Measurements from ENCODE around the genes MYH14, ASPDH and VSIG10L.

- RAMPAGE, total RNA: no peak
These were observed 8.3 kb upstream of the SIGLEC11 start for GRCh38 chr19:49969266-49969717.

DNA sequence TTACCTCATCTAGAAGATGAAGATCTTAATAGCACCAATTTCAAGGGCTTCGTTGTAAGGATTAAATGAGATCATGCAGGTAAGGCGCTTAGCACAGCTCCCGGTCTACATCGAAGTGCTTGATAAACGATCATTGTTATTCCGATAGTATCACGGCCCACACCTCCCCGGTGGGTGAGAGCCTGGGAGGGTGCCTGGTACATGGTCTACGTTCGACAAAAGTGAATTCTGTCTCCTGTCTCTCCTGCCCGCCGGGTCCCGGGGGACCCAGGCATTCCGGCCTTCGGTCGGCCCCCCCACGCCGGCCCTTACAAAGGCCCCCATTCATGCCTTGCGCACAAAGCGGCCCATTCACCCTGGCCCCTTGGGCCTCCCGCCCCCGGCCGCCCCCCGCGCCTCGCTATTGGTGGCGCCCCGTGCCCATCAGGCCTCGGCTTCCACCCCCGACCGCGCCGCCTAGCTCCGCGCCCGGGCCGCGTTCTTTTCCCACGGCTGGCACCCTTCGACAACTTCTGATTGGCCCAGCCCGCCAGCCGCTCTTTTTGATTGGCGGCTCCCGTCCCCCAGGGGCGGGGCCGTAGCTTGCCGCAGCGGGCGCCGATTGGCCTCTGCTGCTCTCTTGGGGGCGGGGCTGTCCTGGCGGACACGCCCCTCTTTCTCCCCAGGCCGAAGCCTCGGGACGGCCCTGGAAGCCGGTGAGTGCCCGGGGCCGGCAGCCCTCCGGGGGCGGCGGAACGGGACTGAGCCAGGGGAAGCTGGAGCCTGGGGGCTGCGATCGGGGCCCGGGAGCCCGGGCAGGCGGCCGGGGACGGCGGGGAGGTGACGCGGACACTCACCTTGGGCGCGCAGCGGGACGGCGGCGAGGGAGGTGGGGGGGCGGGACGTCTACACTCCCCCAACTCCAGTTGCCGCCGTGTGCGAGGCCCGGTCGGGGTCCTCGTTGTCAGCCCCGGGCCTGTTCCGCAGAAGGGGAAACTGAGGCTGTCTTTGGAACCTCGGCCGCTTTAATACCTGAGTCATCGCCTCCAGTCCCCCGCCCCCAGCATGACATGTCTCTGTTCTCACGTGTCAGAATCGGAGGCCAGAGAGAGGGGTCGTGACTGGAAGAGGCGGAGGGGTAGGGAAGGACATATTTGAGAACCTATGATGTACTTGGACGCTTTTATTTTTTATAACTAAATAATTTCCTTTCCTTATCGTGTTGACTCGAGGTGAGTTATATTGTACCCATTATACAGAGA lies at the start of gene MYH14:
MYH14 (plus strand) TSS at position 646 of the 1,241 bp plus-strand sequence.
- RAMPAGE, total RNA: no peak

DNA sequence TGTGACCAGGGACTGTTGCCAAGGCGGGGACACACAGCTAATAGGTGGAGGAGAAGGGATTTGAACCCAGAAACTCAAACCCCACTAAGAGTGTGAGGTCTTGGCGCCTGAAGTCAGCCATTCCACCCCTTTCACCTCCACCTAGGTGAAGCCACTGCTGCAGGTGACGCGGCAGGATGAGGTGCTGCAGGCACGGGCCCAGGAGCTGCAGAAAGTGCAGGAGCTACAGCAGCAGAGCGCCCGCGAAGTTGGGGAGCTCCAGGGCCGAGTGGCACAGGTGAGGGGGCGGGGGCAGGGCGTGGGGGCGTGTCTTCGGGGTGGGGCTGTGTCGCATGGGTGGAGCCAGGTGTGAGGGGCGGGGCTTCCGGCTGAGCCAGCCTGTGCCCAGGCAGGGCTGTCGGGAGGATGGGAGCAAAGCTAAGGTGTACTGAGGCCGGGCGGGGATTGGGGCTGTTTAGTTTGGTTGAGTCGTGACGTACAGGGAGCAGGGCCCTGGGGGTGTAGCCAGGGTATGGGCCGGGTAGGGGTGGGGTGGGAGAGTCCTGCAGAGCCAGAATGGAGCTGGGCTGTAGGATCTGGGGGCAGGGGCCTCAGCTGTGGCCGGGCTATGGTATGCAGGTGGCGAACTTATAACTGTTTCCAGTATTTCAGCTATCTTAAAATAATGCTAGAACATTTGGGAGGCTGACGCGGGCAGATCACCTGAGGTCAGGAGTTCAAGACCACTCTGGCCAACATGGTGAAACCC lies 62.3 kb downstream of the KCNC3 start:
- RAMPAGE, total RNA: no peak

- RAMPAGE, total RNA: no peak
These were observed 24.4 kb downstream of the KCNC3 start for GRCh38 chr19:50304644-50305409.

- RAMPAGE, total RNA: no peak
These were observed 628 bp downstream of the KCNC3 start for GRCh38 chr19:50328285-50329212.

GRCh38 chr19:50384826-50385097 lies 615 bp downstream of the POLD1 start:
- RAMPAGE, total RNA: no peak

GRCh38 chr19:50415016-50415522 lies 3.7 kb upstream of the SPIB start:
- RAMPAGE, total RNA: no peak

- RAMPAGE, total RNA: no peak
These were observed 1.8 kb upstream of the MYBPC2 start for GRCh38 chr19:50430699-50431539.

DNA sequence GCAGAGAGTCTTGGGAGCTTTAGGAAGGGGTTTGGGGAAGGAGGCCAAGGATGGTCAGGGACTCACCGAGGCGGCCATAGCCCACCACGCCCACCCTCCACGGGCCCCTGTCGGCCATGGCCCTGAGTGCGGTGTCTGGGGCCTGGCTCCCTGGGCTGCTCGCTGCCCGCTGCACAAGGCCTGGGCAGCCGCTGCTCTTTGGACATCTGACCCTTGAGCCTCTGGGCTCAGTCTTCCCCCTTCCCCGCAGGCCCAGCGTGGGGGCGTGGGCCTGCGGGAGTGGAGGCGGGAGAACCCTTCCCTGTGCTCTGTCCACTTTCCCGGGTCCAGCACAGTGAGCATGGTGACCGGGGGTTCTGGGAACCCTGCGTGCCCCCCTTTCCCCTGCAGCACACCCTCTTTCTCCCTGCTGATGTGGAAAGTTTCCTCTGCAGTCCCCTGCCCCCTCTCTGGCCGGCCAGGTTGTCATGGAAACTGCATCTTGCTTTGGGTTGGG lies at the start of gene ASPDH:
ASPDH (minus strand) TSS at position 208 of the 496 bp plus-strand sequence.
- RAMPAGE, total RNA: no peak

GRCh38 chr19:50658838-50659640 lies 9.8 kb downstream of the C19orf81 start:
- RAMPAGE, total RNA: no peak

DNA sequence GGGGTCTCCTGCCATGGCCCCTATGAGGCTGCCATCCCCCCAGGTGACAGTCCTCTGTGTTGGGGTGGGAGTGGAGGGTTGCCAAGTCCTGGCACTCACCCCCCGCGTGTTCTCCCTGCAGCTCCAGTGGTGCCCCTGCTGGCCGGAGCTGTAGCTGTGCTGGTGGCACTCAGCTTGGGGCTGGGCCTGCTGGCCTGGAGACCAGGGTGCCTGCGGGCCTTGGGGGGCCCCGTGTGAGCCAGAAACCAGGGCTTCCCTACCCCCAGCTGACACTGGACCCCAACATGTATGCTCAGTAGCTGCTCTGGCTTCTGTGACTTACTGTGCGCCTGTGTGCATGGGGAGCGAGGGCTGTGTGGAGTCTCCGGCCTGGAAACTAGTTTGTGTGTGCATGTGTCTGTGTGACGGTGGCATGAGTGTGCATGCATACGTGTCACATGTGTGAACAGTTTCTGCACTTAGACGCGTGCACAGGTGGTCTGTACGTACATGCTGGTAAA lies 4.8 kb downstream of the ACP4 start:
- RAMPAGE, total RNA: no peak

DNA sequence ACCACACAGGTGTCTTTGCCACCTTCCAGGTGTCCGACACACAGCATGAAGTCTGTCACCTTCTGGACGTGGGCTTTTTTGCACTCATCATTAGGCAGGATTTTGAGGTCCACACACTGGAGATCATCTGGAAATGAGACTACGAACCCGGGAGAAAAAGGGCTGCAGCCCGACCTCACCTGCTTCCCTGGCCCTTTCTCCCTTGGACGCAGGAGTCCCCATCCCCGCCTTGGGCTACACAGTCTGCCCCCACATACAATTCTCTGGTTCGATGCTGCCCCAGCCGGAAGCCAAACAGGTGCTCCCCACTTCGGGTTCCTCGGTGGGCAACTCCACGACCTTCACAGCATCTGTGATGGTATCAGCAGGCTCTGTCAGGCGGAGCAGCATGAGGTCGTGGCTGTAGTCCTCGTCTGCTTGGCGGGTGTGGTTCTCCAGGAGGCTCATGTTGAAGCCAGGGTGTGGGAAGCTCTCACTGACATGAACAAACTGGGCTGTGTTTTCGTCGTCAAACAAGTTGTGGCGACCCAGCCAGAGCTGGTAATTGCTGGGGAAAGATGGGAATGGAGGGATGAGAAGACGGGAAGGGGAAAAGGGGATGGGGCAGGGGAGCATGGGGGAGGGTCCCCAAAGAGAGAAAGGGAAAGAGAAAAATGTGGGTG lies 3.6 kb downstream of the KLK1 start:
- RAMPAGE, total RNA: no peak

GRCh38 chr19:50826886-50827379 lies 3.3 kb upstream of the KLK1 start:
- RAMPAGE, total RNA: no peak

DNA sequence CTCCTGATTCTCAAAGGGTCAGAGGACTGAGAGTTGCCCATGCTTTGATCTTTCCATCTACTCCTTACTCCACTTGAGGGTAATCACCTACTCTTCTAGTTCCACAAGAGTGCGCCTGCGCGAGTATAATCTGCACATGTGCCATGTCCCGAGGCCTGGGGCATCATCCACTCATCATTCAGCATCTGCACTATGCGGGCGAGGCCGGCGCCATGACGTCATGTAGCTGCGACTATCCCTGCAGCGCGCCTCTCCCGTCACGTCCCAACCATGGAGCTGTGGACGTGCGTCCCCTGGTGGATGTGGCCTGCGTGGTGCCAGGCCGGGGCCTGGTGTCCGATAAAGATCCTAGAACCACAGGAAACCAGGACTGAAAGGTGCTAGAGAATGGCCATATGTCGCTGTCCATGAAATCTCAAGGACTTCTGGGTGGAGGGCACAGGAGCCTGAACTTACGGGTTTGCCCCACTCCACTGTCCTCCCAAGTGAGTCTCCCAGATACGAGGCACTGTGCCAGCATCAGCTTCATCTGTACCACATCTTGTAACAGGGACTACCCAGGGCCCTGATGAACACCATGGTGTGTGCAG lies 2.8 kb upstream of the KLK2 start:
- RAMPAGE, total RNA: no peak

DNA sequence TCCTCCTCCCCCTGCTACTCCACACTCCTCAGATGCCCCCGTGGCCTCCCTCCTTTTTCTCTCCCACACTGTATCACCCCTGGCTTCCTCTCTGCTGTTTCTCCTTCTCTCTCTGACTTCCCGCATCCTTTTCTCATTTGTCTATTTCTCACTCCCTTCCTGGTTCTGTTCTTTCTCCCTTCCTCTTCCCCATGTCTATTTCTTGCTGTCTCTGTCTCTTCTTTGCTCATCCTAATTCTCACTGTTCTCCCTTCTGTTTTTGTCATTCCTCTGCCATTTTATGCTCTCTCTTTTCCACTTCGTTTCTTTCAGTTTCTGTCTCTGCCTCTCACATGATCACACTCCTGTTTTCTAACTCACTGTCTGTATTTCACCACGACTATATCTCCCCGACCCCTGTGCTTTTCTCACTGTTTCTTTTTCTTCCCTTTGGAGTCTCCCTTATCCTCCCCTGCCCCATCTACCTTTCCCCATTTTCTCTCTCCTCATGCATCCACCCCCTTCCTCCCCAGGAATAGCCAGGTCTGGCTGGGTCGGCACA lies 2.8 kb downstream of the KLK2 start:
- RAMPAGE, total RNA: no peak

- RAMPAGE, total RNA: no peak
These were observed 2.1 kb upstream of the SIGLEC9 start for GRCh38 chr19:51122421-51123178.

GRCh38 chr19:51138417-51139001 lies 3.6 kb upstream of the SIGLEC7 start:
- RAMPAGE, total RNA: no peak

DNA sequence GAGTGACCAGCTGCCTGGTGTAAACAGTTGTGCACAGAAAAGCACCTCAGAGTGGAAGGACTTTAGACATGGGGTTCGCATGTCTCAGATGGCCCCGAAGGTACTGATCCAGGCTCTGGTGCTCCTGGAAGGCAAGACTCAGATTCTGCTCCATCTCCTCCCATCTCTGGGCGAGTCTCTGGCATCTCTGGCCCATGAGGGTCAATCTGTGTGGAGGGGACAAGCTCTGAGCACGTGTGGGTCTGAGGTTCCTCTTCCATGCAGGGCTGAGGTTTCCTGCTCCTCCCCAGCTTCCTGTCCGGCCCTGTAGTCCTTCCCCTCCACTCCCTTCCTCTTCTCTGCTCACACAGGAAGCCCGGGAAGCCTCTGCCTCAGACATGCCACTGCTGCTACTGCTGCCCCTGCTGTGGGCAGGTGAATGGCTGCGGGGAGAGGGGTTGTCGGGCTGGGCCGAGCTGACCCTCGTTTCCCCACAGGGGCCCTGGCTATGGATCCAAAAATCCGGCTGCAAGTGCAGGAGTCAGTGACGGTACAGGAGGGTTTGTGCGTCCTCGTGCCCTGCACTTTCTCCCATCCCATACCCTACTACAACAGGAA lies 14.1 kb upstream of the CD33 start:
- RAMPAGE, total RNA: no peak

DNA sequence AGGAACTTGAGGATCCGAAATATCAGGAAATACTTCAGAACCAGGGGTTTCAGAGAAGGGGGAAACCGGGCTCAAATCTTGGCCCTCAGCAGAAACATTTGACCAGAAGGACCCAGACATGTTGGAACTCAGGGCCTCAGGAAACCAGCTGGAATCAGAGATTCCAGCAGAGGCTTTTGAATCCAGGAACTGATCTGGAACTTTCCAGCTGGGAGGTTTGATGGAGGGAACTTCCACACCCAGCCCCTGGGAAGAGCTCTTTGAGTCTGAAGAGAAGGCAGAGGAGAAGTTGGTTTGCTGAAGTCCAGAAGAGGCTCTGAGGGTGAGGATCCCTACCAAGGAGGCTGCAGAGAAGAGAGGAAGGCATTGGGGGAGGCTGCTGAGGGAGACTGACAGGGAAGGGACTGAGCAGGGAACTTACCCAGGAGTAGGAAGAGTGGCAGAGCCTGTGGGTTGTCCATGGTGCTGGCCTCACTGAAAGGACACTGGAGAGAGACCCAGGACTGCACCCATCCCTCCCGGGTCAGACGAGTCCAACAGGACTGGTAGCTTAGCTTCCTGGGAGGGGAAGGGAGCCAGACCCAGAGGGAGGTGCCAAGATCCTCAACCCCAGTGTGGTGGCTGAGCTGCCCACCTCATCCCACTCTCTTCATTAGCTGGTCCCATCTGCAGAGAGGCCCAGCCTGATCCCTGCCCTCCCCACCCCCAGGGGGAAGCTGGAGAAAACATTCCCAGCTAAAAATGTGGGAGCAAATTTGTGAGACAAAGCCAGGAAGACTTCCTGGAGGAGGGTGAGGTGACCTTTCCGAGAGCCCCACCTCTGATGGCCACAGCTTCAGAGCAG lies at the start of gene VSIG10L:
VSIG10L (minus strand) TSS at position 476 of the 844 bp plus-strand sequence.
- RAMPAGE, total RNA: no peak

DNA sequence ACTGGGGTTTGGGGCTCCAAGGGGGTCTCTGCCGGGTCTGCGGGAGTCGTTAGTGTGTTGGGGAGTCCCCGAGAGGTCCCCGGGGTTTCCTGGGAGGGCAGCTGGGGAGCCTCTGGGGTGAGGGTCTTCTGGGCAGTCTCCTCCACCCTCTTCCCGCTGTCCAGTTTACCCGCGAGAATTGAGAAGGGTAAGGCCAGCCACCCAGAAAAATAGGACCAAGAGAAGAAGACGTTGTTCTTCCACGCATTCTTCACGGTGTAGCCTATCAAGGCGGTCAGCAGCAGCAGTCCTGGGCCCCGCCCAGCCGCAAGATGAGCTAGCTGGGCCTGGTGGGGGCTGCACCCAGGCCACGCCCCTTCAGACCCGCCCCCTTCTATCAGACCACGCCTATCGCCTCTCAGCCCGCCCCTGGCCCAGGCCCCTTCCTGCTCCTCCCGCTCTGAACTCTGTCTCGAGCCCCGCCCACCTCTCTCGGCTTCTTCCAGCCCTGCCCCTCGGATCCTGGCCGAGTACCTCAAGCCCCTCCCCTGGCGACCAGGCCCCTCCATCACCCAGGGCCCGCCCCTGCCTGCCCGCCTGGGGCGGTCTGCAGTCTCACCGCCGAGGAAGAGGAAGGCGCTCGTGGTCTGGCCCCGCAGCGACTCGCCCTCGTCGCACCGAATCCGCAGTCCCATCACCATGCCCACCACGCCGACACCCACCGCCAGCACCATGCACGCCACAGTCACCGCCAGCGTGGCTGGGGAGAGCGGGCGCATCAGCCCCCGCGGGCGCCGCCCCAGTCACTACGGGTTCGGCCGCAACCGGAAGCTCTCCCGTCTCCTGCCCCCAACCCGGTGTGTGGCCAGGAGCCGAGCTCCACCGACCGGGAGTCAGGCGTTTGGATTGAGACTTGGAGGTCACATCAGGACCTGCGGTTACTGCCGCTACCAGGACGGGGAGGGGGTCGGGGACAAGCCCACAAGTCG lies 1.2 kb downstream of the CLDND2 start:
- RAMPAGE, total RNA: no peak

All from foreskin keratinocyte (primary cell).